ENCODE results near the genes MGMT and GLRX3.

GRCh38 chr10:128125427-128125741 is 839 bp downstream of the MKI67 start:
- PRO-cap = no peak

- PRO-cap = no peak
Measured at GRCh38 chr10:128695300-128695800, 569.1 kb upstream of the MKI67 start.

DNA sequence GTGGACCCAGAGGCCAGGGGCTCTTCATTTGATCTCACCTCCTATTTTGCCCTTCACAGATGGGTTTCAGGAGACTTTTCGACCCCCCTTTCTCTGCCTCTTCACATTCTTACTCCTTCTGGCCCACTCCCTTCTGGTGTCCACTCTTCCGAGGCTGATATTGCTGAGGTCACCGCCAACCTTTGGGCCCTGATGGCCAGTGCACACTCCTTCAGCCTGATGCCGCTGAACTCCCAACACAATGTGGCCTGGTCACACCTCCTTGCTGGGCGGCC is 583.1 kb upstream of the MGMT start:
- PRO-cap = no peak

DNA sequence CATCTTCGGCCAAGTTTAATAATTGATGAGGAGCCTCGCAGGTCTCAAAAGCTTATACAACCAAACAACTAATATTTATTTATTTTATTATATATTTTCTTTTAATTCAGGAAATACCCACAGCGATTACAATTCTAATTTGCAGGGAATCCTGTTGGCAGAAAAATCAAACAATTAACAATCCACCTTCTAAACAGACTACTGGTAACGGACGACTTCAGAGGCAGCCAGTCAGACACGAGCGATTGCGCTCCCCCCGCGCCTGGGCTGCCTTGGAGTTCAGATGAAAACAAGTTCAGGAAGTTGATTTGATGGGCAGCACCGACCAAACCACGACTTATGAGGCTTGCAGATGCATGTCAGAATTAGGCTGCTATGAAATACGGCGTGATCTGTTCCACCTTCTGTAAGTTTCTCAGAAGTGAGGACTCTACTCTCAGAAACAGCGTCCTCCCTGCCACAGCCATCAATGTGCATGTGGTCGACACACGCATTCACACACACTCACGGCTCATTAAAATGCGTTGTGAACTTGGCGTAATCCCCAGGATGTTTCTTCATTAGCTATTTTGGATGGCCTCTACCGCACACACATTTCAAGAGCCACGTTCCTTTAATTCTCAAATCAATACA is 431.7 kb upstream of the MGMT start:
- PRO-cap = no peak

DNA sequence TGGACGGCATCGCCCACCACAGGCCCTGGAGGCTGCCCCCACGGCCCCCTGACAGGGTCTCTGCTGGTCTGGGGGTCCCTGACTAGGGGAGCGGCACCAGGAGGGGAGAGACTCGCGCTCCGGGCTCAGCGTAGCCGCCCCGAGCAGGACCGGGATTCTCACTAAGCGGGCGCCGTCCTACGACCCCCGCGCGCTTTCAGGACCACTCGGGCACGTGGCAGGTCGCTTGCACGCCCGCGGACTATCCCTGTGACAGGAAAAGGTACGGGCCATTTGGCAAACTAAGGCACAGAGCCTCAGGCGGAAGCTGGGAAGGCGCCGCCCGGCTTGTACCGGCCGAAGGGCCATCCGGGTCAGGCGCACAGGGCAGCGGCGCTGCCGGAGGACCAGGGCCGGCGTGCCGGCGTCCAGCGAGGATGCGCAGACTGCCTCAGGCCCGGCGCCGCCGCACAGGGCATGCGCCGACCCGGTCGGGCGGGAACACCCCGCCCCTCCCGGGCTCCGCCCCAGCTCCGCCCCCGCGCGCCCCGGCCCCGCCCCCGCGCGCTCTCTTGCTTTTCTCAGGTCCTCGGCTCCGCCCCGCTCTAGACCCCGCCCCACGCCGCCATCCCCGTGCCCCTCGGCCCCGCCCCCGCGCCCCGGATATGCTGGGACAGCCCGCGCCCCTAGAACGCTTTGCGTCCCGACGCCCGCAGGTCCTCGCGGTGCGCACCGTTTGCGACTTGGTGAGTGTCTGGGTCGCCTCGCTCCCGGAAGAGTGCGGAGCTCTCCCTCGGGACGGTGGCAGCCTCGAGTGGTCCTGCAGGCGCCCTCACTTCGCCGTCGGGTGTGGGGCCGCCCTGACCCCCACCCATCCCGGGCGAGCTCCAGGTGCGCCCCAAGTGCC is at the start of gene MGMT:
TSS of gene MGMT (plus strand) at position 670 of the 886 bp plus-strand sequence.
- PRO-cap = bidirectional peak, plus-strand start at position 673 of the sequence, minus-strand start at position 427 of the sequence

DNA sequence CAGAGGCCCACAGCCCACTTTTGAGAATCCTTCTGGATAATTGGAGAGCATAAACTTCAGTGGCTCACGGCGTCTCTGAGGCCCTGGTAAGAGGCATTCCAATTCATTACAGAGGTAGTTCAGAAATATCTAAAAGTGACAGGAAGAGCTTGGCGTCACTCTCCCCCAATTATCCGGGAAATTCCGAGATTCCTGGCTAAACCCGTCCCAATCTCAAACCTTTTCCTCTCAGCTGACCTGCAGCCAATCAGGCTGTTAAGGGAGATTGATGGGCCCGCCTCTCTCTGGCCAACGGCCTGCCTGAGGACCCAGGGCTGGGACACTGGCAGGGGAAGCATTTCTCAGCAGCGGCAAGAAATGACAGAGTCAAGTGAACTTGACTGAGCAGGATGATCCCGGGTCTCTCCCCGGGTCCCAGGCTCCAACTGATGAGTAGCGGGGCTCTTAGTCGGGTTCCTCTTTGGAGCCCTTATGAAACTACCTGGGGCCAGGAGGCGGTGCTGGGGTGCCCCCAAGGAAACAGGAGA is 72.3 kb downstream of the EBF3 start:
- PRO-cap = bidirectional peak, plus-strand start at position 338 of the sequence, minus-strand start at position 93 of the sequence

DNA sequence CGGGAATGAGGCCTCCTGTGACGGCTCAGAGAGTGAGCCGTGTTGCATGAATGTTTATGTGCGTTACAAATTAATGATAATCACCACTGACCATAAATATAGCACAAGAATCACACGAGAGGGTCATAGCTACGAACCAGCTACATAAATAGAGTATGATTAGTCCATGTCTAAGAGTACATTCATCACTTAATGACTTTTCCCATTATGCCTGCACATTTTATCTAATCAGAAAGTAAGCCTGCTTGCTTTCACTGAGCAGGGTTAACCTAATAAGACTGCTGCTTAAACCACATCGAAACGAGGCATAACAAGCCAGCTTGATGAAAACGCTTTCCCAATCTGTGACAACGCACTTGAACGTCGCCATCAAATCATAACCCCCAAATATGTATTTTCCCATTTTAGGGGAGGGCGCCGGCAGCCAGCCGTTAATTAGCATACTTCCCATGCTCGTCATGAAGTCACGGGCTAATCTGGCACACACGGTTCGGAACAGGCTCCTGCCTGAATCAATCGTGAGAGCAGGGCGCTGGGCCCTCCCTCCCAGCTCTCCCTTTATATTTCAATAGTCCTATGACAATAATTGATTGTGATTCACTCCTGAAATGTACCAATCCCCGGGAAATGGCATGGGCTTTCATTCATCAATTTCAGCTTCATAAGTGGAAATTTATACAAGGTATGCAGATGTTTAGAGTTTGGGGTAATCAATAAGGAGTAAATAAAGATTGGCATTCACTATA is 71.4 kb downstream of the EBF3 start:
- PRO-cap = no peak

DNA sequence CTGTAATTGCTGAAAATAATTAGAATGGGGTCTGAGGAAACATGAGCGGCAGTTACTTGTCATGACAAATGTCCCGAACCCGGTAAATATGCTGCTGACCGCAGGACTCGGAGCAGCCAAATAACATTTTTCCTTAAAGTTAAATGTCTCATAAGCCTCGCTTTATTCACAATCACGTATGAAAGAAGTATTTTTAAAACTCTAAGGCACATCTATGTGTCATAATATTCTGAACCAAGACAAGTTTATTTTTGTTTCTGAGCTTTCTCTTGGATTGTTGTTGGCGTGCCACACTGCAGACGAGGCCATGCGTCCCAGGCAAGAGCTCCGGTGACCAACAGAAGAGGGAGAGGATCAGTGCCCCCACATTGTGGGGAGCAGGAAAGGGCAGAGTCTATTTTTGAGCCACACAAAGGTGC is 17.7 kb downstream of the EBF3 start:
- PRO-cap = no peak

DNA sequence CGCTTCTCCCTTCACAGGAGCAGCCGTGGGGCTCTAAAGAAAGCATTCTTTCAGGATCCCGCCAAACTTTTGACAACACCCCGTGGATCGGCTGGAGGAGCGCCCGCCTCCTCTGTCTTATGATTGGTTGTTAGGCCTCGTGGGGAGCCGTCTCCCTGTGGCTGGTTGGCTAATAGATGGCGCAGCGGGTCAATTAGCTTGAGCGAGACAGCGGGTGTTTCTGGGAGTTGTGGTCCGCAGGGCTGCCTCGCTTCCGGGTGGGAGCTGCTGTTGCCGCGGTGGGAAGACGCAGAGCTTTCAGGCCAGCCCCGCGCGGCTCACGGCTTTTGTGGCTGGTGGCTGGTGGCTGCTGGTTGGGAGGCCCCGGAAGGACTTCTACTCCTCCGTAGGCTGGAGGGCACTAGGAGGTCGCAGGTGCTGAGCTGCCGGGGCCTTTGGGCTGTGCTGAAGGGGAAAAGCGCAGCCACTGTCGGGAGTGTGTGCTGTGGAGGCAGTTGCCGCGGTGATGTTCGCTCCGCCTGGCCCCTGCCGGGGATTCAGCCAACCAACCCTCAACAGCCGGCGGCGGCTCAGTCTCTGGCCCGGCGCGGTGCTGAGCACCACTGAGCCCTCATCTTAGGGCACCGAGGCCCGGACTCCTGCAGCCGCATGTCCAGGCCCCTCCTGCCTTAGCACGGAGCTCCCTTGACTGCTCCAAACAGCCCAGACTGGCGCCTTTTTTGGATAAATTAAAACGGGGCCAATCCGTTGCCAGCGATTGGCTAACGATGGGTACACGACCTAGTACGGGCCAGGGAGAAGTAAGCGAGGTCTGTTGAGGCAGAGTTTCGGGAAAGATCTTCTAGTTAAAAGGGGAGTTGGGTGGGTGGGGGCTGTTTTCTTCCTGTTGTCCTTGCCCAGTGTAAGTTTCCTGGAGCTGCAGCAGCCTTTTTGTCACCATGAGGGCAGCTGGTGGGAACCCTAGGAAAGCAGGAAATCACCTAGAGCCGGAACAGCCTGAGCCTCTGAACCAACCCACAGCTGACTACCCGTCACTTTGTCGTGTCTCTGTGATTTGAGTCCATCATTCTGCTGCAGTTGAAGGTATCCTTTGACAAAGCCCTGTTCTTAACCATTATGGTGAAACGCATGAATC is 771 bp upstream of the C10orf143 start:
- PRO-cap = bidirectional peak, plus-strand start at position 260 of the sequence, minus-strand start at position 74 of the sequence; unidirectional peak, minus-strand start at position 690 of the sequence

DNA sequence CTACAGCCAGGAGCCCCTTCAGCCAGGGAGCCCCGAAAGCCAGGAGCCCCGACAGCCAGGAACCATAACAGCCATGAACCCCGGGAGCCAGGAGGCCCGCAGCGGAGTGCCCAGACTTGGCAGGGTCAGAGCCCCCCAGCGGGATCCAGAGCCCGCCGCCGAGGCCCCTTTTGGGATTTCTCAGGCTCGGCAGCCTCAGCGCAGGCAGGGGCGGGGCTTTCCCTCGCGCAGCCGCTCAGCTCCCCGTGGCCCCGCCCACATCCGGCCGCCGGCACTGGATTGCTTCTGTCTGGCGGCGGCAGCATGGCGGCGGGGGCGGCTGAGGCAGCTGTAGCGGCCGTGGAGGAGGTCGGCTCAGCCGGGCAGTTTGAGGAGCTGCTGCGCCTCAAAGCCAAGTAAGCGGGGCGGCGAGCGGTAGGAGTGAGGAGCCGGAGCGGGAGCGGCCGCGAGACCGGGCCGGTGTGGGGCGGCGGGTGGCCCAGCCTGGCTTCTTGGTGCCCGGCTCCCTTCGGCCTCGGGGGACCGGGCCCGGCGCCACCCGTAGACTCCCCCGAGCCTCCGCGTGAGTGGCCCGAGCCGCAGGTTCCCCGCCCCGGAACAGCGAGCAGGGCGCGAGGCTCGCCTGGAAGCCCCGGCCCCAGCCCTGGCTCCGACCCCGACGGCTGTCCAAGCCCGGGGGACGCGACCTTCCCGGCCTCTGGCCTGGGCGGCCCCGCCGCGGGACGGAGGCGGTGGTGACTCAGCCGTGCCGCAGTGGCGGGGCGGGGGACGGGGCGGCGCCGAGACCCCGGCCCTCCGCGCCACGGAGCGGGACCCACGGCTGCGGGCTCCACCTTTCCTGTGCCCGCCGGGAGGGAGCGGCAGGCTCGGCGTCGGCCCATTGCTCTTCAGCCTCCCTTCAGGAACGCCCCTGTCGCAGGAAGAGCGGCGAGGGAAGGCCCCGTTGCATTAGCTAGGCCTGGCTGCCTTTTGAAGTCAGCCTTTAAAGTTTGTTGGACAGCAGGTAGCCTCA is at the start of gene GLRX3:
TSS of gene GLRX3 (plus strand) at position 274 of the 1,012 bp plus-strand sequence.
- PRO-cap = bidirectional peak, plus-strand start at position 288 of the sequence, minus-strand start at position 197 of the sequence; bidirectional peak, plus-strand start at position 600 of the sequence, minus-strand start at position 512 of the sequence

DNA sequence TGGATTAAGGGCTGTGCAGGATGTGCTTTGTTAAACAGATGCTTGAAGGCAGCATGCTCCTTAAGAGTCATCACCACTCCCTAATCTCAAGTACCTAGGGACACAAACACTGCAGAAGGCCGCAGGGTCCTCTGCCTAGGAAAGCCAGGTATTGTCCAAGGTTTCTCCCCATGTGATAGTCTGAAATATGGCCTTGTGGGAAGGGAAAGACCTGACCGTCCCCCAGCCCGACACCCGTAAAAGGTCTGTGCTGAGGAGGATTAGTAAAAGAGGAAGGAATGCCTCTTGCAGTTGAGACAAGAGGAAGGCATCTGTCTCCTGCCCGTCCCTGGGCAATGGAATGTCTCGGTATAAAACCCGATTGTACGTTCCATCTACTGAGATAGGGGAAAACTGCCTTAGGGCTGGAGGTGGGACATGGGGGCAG is 492.0 kb downstream of the GLRX3 start:
- PRO-cap = no peak

- PRO-cap = no peak
Measured at GRCh38 chr10:131825299-131825945, 75.4 kb upstream of the PPP2R2D start.

- PRO-cap = no peak
Measured at GRCh38 chr10:131841038-131841406, 59.8 kb upstream of the PPP2R2D start.

- PRO-cap = bidirectional peak, plus-strand start at chr10:131901677, minus-strand start at chr10:131901532
Measured at GRCh38 chr10:131901358-131902183, 763 bp downstream of the PPP2R2D start.

DNA sequence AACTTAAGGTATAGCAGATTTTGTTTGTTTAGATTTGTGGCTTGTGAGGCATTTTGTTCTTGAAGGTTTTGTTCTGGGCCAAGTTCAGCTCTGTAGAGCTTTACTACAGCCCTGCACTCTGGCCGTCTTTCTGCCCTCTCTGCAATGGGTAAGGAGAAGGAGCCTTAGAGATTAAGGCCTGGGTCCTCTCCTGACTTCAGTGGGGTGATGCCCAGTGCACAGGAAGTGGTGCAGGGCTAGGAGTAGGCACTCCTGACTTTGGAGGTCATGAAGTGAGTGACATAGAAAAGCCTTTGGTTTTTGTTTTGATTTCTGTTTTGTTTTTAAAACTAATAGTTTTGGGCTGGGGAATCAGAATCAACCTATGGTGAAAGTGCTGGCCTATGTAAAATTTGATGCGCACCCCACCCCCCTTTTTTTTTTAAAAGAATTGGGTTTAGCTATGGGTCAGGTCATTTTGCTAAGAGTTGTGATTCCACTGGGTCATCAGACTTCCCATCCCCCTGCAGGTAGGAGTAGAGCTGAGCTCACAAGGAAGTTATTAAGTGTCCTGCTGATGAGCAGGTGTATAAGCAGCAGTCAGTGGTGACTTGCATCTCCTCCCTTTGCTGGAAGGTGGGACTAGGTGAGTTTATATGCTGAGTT is 3.9 kb downstream of the PPP2R2D start:
- PRO-cap = no peak

GRCh38 chr10:131911454-131912391 is 10.9 kb downstream of the PPP2R2D start:
- PRO-cap = no peak

- PRO-cap = no peak
Measured at GRCh38 chr10:131983718-131984160, 2.0 kb upstream of the BNIP3 start.

DNA sequence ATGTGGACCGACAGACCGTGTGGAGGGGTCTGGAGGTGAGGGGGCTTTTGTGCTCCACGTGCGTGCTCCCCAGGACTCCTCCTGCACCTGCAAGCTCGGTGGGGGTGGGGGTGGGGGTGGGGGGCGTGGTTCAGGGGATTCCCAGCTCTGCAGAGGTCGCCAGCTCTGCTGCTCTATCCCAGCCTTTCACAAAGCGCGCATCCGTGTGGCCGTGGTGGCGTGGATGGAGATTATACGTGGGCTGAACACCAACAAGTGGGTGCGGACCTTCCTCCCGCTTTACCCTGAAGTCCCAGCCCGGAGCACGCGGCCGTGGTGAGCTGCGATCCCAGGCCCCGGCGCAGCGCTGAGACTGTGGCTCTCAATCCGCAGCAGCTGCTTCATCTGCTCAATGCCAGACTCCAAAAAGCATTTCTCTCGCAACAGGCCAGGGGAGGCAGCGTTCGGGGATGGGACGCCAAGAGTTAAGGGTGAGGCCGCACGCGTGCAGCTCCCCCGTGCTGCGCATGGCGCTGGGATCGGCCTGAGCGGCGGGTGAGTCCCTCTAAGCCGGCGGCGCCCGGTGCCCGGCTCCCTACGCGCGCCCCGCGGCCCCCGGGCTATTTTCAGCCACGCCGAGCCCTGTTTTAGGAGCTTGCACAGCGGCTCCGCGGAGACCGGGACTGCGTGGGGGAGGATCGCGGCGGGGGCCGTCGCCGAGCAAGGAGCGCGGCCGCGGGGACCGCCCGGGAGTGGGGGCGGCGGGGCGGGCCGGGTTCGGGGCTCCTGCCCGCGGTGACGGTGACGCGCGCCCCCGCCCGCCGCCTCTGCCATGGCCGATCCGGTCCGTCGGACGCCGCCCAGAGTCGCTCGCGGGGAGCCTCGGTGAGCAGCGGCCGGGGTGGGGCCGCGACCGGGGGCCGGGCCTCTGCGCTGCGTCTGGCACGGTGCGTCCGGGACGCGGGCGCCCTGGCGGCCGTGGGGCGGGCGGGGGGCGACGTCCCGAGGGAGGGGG is 29.6 kb upstream of the JAKMIP3 start:
- PRO-cap = unidirectional peak, plus-strand start at position 602 of the sequence; bidirectional peak, plus-strand start at position 842 of the sequence, minus-strand start at position 733 of the sequence

DNA sequence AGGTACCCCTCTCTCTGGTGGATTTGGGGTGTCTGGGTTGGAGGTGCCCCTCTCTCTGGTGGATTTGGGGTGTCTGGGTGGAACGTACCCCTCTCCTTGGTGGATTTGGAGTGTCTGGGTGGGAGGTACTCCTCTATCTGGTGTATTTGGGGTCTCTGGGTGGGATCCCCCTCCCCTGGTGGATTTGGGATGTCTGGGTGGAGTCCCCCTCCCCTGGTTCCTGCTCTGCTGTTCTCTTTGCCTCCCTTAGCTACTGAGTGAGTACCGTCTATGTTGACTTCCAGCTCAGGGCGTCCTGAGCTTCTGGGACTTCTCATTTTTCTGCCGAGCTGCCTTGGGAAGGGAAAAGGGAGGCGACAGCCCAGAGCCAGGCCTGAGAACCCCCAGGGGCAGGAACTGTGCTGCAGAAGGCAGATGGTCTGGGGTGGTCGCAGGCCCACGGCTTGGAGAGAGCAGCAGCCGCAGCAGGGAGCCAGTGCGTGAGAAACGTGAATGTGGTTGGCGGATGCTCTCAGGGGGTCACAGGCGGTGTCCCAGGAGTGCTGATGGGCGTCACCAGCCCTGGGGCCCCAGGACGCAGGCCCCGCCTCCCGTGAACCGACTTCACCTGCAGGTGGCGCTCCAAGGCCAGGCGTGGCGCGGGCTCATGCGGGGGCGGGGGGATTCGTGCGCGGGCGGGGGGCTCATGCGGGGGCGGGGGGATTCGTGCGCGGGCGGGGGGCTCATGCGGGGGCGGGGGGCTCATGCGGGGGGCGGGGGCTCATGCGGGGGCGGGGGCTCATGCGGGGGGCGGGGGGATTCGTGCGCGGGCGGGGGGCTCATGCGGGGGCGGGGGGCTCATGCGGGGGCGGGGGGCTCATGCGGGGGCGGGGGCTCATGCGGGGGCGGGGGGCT is 9.2 kb upstream of the PWWP2B start:
- PRO-cap = unidirectional peak, minus-strand start at position 496 of the sequence

DNA sequence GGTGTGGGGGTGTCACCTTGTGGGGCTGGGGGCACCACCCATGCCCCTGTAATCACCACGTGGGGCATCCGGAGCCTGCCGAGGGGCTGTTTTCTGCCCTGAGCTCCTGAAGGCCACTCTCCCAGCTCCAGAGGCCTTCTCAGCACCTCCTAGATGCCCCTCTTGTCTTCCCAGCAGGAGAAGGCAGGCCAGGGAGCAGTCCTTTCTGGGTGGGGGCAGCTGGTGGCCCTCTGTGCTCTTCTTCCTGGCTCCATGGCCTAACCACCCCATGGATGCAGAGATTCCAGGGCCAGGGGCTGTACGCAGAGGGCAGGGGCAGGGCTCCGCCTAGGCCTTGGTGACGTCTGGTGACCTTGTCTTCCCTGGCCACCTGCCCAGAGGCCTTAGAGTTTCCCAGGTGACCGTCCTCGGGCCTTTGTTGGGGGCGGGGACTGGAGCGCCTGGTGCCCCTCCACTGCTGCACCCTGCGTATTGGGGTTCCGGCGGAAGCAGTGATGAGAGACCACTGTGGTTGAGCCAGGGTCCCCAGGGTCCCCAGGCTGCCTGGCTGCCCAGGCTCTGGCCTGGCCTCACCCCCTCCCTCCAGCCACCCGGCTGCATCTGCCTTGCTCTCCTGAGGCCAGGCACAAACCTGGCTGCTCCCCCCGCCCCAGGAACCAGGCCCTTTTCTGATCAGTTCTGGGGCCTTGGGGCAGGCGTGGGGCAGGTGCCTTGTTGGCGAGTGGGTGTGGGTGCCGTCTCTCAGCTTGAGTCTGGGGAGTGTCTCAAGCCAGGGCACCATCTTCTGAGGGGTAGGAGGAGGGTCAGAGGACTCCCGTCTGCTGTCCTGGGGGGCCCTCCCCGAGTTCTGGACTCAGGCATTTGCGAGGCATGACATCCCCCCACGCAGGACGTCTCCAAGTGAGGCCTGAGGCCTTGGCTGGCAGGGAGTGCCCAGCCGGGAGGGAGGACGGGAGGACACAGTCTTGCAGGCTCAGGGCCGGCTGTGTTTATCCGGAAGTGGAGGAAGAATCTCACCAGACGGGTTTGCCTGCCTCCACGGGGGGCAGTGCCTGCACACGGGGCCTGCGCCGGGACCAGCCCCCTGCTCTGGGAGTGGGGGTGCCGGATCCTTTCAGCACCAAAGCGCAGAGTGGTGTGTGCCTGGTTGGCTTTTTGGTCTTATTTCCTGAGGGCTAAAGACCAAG is 10.5 kb downstream of the PWWP2B start:
- PRO-cap = bidirectional peak, plus-strand start at position 471 of the sequence, minus-strand start at position 274 of the sequence; bidirectional peak, plus-strand start at position 1,019 of the sequence, minus-strand start at position 987 of the sequence

Measured in left ventricle myocardium (tissue), 1 donor.